Panc1 (cell line): ENCODE measurements around the genes RNF43, MTMR4 and RAD51C.

DNA sequence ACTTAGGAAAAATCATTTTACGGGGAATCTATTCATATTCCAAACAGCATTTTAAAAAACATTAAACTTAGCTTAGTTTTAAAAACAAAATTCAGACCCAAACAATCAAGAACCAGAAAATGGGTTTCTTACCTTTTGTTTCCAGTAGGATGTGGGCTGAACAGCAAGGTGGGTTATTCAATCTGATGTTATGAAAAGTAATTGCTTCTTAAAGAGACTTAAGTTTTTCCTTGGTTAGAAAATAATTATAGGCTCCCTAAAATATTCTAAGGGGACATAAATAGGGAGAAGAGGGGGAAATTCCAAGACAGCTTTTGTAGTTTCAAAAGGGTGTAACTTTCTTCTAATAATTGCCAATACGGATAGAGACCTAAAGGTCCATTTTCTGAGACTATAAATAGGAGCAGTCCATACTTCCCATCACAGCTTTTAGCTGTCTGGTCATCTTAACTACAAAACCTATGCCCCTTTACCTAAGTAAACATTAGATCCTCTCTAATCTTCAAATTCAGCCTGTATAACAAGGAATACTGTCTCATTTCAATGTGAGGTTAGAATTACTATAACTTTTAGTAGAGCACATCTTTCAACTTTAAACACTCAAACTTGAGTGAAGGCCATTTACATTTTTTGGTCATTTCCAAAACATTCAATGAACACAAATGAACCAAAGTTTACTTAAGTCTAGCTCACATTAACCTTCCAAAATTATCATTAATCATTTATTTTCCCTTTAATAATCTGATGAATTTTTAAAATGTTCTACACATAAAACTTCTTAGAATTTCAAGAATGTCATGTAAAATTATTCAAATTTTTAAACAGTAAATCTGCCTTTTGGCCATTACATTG, 5.5 kb downstream of the SRSF1 start:
- RRBS, 2 experiments = no CpG with 5 or more reads among the region's 2 CpGs

GRCh38 chr17:58309066-58309584, 19.5 kb downstream of the TSPOAP1 start:
- RRBS, 2 experiments = no CpG with 5 or more reads among the region's 15 CpGs

DNA sequence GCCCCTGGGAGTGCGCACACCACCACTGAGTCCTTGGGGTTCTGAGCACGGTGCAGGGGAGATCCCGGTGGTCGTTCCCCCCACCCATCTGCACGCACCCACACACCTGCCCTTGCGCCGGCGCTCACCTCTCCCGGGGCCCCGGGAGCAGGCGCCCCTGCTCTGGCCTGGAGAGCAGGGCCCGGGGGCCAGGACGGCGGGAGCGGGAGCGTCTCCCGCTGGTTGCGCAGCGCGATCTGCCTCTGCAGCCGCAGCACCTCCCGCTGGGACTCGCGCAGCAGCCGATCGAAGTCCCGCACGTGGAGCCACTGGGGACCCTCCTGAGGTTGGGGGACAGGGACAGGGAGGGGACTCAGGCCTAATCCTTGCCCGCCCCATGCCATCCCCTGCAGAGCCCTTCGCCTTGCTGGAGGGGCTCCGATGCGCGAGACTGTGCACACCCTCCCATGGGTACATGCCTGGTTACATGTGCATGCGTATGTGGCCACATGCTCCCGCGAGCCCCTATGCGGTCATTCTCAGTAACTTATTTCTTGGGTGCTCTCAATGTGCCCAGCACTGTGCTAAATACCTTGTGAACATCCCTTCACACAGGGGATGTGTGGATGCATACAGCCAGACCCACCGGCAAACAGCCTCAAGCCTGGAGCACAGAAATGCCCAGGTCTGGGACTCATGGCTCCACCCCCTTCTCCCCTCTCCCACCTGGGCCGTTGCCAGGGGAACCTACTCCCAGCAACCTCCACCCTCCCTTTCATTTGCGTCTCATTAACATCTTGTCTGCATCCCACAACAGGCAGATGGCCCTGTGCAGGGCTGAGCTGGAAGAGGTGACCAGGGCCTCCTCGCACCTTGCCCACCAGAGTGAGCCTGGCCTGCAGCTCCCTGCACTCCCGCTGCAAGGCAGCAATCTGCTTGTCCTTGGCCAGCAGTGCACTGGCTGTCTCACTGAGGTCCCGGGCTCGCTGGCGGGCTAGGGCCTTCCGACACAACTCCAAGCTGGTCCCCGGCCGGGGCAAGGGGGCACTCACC, 3.6 kb downstream of the TSPOAP1 start:
- RRBS, 2 experiments = 48 to 56% methylated on average over 13 of the region's 48 CpGs

- RRBS, 2 experiments = no CpG with 5 or more reads among the region's 4 CpGs
Observed at GRCh38 chr17:58325964-58326277, 2.7 kb downstream of the TSPOAP1 start.

DNA sequence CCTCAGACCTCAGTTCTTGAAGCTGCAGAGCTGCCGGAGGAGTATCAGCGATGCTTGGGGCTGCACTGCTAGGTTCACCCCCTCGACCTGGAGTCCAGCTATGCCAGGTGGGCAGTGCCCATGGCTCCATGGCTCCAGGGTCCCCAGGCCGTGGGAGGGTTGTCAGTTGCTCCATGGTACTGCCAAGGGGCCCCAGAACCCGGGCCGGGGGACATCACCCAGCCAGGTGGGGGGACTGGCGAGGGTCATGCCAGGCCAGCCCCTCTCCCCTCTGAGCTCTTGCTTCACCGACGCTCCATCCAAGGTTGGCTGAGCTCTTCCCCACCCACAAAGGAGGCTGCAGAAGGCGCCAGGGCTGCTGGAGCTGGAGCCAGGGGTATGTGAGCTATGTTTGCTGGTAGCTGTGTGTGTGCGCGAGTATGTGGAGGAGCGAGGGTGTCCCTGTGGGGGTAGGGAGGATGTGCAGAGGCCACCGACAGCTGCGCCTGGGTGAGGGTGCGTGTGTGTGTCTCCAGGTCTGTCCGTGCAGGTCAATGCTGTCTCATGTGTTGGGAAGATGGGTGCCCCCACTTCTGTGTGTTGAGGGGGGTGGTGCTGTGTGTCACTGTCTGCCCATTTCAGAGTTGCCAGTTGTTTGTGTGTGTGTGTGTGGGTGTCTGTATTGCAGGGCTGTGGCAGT, 710 bp downstream of the TSPOAP1 start:
- RRBS, 2 experiments = no CpG with 5 or more reads among the region's 17 CpGs

- RRBS, 2 experiments = no CpG with 5 or more reads among the region's 3 CpGs
Observed at GRCh38 chr17:58336695-58337077, 8.1 kb upstream of the TSPOAP1 start.

GRCh38 chr17:58345497-58346117, 6.4 kb downstream of the SUPT4H1 start:
- RRBS, 2 experiments = no CpG with 5 or more reads among the region's 6 CpGs

GRCh38 chr17:58352867-58353978, 1.2 kb upstream of the SUPT4H1 start:
- RRBS, 2 experiments = no CpG with 5 or more reads among the region's 18 CpGs

GRCh38 chr17:58417044-58418103, at the start of gene RNF43:
RNF43 (minus strand) TSS chr17:58417534.
- RRBS, 2 experiments = no CpG with 5 or more reads among the region's 12 CpGs

GRCh38 chr17:58513919-58515030, at the start of gene MTMR4:
MTMR4 (minus strand) TSS chr17:58514638.
- RRBS, 2 experiments = 5 to 6% methylated on average over 14 to 20 of the region's 72 CpGs

DNA sequence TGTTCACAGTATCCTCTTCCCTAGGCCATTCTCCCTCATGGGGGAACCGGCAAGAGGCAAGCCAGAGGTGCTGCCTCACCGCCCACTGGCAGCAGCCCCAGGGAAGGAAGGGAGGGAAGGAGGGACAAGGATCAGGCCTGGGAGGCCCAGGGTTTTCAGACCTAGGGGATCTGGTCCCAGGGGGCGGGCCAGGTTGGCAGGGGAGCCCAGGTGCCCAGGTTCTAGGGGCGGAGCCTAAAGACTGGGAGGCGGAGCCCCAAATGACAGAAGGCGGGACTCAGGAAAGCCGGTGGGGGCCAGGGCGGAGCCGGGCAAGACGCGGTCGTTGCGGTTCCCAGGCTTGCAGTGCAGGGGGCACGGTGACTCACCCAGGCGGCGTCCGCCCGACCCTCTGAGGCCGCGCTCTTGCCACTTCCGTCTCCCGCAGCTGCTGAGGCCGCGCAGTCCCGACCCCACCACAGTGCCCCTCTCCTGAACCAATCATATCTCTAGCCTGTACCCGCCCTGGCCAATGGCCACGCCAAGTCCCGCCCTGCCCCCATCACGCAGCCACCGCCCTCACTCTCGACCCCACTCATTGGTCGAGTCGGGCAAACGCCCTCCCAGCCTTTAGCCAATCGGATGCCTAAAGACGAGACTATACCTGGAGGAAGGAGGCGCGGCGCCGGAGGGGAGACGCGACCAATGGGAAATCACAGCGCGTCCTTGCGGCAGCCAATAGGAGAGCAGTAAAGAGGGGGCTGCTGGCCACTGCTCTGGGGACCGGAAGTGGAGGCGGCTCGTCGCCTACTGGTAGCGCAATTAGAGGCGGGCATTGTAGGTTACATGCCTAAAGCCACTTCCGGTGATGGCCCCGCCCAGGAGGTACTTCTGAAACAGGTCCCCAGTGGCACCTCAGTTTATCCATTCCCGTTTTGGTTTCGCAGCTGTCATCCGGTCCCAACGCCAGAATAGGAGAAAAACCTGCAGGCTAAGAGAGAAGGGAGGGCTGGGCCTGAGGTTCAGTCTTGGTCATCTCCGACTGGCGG, 3.3 kb upstream of the MTMR4 start:
- RRBS, 2 experiments = under 1 to 7% methylated on average over 15 of the region's 59 CpGs

GRCh38 chr17:58538992-58539363, 5.2 kb downstream of the SEPTIN4 start:
- RRBS, 2 experiments = no CpG with 5 or more reads among the region's 5 CpGs

GRCh38 chr17:58691883-58693233, at the start of gene RAD51C:
RAD51C (plus strand) TSS chr17:58692602.
- RRBS, 2 experiments = 1 to 6% methylated on average over 11 of the region's 69 CpGs

DNA sequence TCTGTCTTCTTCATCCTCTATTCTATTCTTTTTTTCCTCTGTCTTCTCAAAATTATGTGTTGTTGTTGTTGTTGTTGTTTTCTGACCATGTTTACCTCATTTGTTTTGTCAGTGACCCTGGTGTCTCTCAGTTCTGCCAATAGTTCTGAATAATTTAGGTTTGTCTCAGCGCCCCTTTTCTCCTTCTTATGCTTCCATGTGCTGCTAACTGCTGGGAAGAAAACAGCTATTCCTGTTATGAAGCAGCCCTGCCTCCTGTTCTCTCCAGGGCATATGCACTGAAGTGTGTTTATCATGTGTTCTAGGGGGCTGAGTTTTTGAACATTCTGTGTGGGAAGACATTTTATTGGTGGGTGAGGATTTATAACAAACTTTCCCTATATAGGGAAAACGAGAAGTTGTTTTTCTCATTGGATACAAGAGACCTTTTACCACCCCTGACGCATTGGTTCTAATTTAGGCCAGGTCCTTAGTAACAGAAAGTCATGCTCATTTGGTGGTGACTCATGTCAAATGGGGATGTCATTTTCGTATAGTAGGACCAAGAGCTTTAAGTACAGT, 135.7 kb downstream of the TRIM37 start:
- RRBS, 2 experiments = no CpG with 5 or more reads among the region's 4 CpGs

DNA sequence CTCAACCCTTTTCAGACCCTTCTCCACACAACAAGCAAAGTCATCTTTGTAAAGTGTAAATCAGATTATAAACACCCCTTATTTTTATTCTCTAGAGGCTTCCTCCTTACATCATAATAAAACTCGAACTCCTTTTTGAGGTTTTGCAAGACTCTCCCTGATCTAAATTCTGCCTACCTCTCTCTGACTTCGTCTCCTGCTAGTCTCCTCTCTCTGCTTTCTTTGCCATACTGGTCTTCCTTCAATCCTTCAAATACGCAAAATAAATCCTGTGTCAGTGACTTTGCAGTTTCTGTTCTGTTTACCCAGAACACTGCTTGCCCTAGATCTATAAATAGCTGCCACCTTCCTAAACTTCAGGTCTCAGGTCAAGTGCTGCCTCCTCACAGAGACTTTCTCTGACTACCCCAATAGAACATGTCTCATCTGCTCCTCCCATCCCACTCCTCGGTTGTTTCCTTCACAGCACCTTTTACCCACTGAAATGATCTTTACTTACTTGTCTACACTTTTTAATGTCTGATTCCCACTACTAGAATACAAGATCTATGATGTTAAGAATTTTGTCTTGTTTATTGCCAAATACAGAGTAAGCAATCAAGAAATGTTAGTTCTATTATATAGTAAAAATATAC, 78.9 kb downstream of the TRIM37 start:
- RRBS, 2 experiments = no CpG with 5 or more reads among the region's 4 CpGs

GRCh38 chr17:59211159-59211706, 1.4 kb downstream of the SMG8 start:
- RRBS, 2 experiments = no CpG with 5 or more reads among the region's 7 CpGs

DNA sequence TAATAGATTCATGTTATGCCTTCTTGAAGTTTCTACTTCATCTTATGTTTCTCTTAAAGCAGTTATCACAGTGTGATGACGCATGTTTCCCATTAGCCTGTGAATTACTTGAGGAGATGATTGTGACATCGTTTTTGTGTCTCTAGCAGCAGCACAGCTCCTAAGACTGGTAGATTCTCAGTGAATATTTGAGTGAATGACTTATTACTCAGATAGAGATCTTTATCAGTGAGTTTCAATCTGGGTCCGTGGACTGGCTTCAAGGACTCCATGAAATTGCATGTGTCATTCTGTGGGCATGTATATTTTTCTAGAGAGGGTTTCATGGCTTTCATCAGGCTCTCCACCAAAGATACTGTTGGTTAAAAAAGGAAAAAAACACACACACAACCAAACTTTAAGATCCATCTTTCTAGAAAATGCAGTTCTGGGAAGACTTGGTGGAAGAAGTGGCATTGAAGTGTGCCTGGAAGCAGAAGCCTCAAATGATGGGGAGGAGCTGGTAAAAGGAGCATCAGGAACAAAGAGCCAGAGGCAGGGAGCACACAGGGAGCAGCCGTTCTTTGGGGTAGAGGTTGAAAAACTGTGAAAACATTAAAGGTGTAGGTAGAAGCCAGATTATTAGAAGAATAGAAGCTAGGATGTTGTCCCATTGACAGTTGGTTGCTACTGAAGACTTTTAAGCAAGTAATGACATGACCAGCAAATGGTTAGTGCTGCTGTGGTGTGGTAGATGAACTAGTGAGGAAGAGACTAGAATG, 30.1 kb downstream of the YPEL2 start:
- RRBS, 2 experiments = no CpG with 5 or more reads among the region's 4 CpGs

DNA sequence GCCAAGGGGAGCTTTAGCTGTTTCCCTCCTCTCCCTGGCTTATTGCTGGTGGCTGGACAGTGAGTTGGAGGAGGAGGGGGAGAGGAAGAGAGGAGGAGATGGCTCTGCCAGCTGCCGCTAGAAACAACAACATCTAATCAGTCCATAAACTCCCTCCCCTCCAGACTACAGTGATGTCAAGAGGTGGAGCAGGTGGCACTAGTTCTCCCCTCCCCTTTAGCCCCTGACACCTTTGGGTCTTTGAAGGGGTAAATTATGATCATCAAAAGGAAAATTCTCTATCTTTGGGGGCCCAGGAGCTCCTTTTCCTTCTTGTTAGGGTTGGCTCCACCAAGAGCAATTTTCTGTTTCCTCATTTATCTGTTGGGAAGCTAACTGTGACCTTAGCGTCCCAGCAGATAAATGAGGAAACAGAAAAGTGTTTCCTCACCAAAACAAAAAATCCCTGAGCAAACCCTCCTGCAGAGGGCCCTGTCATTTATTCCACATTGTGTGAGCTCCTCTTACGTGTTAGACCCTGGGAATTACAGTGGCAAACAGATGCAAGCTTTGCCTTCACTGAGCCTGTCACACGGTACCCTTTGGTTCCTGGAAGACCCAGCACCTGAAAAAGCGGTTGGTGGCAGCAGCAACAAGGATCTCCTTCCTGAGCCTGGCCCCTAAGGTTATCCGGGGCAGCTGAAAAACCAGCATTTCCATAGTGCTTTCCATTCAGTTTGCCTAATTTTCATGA, 34.5 kb downstream of the YPEL2 start:
- RRBS, 2 experiments = no CpG with 5 or more reads among the region's 6 CpGs

GRCh38 chr17:59366473-59366813, 35.0 kb downstream of the YPEL2 start:
- RRBS, 2 experiments = no CpG with 5 or more reads among the region's 5 CpGs

- RRBS, 2 experiments = no CpG with 5 or more reads among the region's 8 CpGs
Observed at GRCh38 chr17:59620192-59620489, 446 bp downstream of the CLTC start.